ENCODE measurements around the genes MAMDC4, PTGDS, ABCA2, GRIN1 and TOR4A.

DNA sequence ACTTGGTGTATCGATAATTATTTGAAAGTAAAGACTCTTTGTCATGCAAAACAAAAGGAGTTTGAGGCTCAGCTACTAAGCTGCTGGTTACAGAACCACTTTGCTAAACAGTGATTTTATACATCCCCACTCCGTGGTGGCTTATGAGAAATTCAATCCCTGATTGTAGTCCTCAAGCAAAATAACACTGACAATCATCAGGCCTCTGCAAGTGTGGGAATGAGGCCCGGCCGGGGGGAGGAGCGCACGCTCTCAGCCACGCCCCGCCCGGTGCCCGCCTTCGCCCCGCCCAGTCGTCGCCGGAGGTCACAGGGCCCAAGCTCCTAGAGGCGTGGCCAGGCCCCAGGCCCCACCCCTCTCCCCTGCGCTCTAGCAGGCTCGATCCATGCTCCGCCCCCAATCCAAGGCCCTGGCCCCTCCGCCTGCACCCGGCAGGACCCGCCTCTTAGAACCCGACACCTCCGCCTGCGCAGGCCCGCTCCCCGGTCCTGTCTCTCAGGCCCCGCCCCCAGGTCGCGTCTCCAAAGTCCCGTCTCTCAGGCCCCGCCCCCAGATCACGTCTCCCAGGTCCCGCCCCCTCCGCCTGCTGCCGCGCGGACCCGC lies 471 bp upstream of the TMEM141 start:
- RRBS: 3% methylated on average over 13 of the region's 39 CpGs

DNA sequence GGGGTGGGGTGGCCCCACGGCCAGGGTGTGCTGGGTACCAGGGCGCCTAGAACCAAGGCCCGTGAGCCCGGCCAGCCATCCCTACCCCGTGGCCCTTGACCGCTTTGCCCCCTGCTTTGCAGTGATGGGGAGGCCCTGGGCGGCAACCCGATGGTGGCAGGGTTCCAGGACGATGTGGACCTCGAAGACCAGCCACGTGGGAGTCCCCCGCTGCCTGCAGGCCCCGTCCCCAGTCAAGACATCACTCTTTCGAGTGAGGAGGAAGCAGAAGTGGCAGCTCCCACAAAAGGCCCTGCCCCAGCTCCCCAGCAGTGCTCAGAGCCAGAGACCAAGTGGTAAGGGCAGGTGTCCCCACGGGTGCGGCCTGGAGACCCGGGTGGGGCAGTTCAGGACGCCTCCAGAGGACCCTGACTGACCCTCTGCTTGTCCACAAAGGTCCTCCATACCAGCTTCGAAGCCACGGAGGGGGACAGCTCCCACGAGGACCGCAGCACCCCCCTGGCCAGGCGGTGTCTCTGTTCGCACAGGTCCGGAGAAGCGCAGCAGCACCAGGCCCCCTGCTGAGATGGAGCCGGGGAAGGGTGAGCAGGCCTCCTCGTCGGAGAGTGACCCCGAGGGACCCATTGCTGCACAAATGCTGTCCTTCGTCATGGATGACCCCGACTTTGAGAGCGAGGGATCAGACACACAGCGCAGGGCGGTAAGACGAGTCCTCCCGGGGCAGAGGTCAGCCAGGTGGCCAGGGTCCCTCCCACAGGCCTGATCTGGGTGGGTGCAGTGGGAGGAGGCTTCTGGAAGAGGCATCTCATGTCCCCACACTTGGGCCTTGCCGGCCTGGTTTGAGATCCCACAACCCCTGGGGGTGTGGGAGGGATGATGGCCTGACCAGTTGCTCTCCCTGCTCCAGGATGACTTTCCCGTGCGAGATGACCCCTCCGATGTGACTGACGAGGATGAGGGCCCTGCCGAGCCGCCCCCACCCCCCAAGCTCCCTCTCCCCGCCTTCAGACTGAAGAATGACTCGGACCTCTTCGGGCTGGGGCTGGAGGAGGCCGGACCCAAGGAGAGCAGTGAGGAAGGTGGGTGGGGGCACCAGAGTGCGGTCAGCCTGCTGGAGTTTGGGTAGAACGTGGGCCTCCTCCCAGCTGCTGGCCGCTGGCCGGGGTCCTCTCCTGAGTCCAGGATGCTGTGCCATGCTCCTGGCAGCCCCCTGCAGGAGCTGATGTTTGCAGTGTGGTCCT lies 3.1 kb upstream of the AJM1 start:
- RRBS: 95% methylated on average over 2 of the region's 52 CpGs

GRCh38 chr9:136847213-136848336 lies 1.6 kb upstream of the PHPT1 start:
- RRBS: 3% methylated on average over 23 of the region's 93 CpGs

DNA sequence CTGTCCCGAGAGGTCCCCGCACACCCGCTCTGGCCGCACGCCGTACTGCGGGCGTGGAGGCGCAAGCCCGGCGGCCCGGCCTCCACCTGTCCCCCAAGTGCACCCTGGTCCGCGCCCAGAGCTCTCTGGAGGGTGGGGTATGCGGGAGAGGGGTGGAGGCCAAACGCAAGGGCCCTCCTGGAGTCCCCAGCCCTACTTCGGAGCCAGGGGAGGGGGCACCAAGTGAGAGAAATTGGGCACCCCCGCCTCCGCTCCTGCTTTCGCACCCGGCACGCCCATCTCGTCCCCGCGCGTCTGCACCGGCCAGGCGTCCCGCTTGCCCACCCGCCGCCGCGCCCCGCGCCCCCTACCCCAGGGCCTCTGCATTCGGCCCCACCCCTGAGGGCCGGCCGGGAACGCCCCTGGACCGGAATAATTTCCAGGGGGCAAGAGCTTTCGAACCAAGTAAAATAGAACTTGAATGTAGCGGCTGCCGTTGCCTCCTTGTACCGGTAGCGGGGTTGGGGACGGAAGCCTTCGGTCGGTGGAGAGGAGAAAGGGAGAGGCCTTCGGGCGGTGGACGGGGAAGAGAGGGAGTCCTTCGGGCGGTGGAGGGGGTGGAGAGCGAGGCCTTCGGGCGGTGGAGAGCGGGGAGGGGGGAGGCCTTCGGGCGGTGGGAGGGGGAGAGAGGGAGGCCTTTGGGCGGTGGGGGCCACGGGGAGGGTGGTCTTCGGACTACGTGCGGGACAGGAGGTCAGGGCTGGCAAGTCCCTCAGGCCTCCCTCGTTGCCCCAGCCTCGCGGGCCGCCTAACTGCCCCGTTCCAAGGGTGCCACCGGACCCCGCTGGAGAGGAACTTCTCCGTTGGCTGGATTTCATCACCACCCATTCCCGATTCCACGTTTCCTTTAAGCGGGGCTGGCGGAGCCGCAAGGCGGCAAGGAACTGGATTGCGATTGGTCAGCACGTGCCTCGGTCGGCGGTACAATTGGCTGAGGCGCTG lies 582 bp upstream of the PHPT1 start:
- RRBS: 2% methylated on average over 12 of the region's 84 CpGs

DNA sequence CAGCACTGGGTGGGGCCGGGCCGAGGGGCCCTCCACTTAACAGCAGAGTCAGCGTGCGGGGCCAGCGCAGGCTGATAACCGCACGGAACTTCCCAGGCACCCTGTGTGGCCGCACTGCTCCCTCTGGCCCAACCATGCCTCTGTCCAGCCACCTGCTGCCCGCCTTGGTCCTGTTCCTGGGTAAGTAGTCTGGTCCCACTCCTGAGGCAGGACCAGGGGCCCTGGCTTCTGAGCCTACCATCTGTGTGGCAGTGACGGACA lies at the start of gene MAMDC4:
TSS of gene MAMDC4 (plus strand) at position 64 of the 261 bp plus-strand sequence.
- RRBS: no CpG with 5 or more reads among the region's 10 CpGs

DNA sequence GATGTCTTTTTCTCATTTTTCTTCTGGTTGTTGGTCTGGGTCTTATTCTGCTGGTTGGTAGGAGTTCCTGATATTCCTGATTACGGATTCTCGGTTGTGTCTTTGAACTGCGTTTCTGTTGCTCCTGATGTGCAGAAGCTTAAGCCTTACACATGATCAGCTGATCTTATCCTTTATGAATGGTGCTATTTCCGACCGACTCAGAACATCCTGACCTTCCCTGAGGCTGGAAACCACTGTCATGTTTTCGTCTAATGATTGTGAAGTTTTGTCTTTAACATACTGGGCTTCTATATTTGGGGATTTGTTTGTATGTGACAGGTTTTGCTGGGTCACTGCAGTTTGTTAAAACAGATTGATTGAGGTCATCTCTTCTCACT lies 16.7 kb downstream of the FBXW5 start:
- RRBS: no CpG with 5 or more reads among the region's 6 CpGs

DNA sequence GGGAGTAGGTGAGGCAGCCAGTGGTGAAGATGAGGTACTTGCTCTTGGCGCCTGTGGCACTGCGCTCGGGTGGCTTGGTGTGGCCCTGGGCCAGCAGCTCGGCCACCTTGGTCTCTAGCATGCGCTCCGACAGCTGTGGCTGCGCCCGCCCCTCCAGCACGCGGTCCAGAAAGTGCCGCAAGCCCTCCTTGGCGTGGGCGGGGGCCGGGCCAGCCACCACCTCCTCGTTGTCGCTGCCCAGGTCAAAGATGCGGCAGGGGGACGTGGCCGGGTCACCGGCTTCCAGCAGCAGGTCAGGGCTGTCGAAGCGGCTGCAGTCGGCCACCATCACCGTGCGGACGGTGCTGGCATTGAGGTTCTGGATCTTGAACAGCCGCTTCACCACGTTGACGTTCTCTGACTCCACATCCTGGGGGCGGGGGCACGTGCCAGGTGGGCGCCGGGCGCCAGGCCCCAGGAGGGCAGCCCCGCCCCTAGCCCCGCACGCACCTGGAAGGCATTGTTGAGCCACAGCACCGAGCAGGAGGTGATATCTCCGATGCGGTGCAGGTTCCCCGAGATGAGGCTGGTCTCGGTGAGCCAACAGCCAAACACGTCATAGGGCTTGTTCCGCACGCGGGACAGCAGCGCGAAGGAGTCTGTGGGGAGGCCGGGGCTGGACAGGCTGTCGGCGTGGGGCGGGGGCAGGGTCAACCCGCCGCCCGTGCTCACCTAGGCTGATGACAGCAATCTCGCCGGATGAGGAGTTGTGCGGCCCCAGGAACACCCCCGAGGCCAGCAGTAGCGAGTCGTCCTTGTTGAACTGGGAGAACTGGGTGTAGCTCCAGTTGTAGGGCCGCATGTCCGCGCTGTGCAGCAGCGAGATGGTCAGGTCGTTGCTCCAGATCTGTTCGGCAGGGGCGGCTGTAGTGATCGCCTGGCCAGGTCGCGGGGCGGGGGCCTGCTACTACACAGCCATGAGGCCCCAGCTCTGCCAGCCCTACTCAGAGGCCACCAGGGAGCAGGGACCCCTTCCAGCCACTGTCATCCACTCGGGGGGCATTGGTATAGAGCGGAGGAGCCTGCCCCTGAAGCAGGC lies 2.1 kb downstream of the FBXW5 start:
- RRBS: 93% methylated on average over 10 of the region's 74 CpGs

DNA sequence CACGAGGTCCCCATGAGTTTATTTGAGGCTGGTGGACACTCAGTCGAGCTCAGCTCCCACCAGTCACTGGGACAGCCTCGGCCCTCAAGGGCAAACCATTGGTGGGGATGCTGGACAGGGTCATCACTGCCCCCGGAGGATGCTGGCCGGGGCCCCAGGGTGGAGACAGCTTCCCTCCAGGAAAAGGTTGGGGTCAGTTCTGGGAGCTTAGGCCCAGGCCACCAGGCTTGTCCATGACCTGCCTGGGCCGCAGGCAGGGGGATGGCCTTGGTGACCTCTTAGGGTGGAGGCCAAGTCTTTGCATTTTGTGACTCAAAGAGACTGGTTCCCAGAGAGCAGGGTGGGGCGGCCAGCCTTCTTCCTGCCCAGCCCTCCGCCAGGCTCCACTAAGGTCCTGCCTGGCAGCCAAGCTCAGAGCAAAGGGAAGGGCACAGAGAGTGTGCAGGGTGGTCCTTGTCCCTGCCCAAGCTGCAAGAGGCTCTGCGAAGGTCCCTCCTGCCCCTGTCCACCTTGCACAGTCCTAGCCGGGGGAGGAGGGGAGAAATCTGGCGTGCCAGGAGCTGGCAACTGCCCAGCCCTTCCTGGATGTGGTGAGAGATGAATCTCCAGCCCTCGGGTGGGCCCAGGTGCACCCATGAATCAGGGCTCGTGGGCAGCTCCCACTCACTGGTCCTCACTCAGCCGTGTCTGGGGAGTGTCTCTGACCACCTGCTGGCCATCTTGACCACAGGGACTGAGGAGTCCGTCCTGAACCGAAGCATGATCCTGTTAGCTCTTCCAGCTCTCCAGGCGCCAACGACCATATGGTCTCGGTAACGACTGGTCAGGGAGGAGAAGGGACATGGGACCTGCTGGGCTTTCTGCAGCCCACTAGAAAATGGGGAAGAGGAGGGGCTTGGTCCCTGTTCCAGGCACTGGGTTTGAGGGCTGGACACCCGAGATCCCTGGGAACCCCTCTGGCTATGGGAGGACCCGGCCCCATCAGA lies 2.3 kb upstream of the PTGDS start:
- RRBS: no CpG with 5 or more reads among the region's 22 CpGs

DNA sequence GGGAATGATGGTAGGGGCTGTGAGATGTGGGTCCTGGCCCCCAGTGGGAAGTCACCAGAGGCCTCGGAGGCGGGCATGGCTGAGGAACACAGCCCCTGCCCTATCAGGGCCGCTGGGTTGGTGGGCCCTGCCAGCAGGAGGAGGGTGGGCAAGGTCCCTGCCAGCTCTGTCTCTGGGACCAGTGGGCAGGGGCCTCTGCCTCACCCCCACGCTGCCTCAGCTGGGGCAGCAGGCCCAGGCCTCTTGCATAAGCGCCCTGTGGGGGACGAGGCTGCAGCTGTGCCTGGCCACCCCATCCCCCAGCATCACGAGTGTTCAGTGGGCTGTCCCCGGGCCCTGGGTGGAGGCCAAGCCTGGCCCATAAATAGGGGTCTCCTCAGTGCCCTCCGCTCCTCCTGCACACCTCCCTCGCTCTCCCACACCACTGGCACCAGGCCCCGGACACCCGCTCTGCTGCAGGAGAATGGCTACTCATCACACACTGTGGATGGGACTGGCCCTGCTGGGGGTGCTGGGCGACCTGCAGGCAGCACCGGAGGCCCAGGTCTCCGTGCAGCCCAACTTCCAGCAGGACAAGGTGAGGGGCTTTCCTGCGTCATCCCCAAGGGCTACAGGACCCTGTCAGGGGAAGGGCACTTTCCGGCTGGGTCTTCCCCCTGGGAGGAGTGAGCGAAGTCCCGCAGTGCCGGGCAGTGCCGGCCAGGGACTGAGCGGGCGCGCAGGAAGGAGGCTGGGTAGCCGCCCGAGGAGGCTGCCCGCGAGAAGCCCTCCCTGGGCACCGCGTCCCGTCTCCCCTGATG lies at the start of gene PTGDS:
TSS of gene PTGDS (plus strand) at position 389 of the 800 bp plus-strand sequence.
- RRBS: 31% methylated on average over 11 of the region's 31 CpGs

GRCh38 chr9:137027608-137028630 lies at the start of gene ABCA2:
Gene ABCA2, minus strand, starts transcription at chr9:137028237.
- RRBS: 2% methylated on average over 67 of the region's 155 CpGs

DNA sequence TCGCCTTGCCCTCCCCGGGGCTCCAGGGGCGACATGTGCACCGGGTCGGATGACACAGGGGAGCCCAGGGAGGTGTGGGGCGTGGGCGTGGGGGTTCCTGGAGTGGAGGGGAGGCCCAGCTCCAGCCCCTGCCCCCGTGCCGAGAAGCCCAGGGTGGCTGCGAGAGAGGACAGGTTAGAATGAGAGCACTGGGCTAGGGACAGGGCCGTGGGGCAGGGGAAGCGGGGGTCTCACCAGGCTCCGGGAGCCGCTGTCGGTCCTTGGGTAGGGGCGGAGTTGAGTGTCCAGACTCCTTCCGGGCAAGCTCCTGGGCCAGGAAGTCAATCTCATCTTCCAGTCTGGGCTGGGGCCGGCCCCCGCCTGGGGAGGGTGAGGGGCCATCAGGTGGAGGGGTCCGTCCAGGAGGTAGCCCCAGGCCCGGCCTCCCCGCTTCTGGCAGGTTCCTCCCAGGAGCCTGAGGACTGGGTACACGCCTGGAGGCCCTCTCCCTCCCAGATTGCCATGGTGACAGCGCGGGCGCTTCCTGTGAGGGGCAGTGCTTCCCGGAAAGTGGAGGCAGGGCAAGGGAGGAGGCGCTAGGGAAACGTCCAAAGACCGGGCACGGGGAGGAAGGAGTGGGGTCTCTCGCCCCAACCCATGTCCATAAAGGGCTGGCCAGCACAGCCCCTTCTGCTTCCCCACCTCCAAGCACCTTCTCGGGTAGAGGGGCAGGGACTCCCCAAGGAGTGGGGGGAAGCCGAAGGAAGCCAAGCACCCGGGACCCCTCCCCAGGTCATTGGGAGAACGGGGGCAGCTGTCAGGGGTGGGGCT lies 4.9 kb downstream of the NPDC1 start:
- RRBS: 47% methylated on average over 15 of the region's 36 CpGs

- RRBS: no CpG with 5 or more reads among the region's 12 CpGs
Measured at GRCh38 chr9:137057015-137057464, 3.2 kb upstream of the ENTPD2 start.

GRCh38 chr9:137138715-137139331 lies at the start of gene GRIN1:
Gene GRIN1, plus strand, starts transcription at chr9:137139154.
- RRBS: 4% methylated on average over 19 of the region's 78 CpGs

DNA sequence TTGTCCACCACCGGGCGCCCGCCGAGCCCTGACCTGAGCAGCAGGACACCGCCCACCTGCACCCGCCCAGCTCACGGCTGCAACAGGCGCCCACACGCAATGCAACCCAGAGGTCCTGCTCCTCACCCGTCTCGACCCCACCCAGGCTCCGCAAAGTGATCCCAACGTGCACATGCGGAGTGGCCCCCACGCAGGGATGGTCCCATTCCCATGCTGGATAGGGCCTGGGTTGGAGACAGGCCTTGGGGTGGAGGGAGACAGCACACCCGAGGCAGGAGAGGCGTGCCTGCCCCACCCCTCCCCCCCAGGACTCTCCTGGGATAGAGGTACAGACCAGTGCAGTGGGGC lies 345 bp upstream of the LRRC26 start:
- RRBS: 29% methylated on average over 1 of the region's 17 CpGs

- RRBS: 4% methylated on average over 3 of the region's 20 CpGs
Measured at GRCh38 chr9:137188127-137188383, 305 bp downstream of the ANAPC2 start.

GRCh38 chr9:137190138-137190511 lies 1.6 kb downstream of the SSNA1 start:
- RRBS: no CpG with 5 or more reads among the region's 2 CpGs

DNA sequence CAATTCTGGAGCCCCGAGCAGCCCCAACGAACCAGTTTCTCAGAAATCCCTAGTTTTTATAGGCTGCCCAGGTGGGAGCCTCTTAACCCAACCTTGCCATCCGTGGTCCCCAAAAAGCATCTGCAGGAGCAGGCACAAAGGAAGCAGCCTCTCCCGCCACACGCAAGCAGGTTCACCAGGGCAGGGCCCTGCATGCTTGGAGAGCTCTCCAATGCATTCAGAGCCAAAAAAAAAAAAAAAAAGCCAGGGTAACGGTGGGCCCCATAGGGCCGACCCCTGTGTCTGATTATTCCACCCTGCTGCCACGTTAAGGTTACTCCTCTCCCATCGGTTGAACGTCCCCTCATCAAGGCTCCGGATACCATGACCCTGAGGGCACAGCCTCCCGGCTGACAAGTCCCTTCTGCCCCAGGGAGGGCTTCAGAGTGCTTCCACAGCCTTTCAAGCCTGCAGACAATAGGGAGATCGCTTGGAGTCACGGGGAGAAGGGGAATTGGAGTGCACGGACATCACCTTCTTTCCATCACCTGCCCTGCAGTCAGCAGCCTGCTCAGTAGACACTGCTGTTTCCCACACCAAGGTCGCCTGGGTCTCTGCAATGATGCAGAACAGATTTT lies 887 bp upstream of the TPRN start:
- RRBS: no CpG with 5 or more reads among the region's 16 CpGs

- RRBS: no CpG with 5 or more reads among the region's 23 CpGs
Measured at GRCh38 chr9:137206144-137207195, 970 bp downstream of the NDOR1 start.

GRCh38 chr9:137276848-137277992 lies at the start of gene TOR4A:
Gene TOR4A, plus strand, starts transcription at chr9:137277726.
- RRBS: 8% methylated on average over 3 of the region's 38 CpGs

GRCh38 chr9:137299557-137300472 lies 2.3 kb downstream of the NRARP start:
- RRBS: no CpG with 5 or more reads among the region's 24 CpGs

Data from epidermal melanocyte (primary cell).